GM23248 (cell line): ENCODE data around the gene CERK.

- RAMPAGE, long total RNA = no peak
Measured at GRCh38 chr22:46500196-46500758, 37.1 kb downstream of the CELSR1 start.

DNA sequence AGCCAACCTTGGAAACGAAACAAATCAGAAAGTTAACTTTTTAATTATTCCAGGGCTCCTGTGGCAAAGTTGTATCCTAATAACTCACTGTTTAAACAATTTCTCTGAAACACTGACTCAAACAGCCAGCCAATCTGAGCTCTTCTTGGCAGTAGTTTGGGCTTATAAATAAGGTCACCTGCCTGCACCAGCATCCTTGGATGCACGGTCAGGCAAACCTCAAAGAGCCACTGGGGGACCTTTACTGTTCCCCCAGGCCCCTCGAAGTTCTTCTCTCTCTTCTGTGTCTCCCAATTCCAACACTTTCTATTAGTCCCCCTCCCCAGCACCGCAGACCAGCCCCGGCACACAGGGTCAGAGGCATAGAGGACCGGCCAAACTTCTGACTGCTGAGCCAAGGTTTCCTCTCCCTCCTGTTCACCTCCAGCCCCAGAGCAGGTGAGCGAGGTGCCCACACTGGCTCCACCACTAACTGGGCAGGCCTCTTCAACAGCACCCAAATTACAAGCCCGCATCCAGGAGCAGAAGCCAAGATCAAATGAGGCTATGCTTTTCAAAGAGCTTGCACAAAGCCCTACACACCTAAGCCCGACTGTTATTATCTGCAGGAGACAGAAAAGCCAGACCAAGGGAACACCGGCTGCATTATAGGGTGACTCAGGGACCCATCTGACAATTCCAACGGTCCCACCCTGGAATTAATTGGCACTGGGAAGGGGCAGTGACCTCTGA lies 4.7 kb downstream of the CELSR1 start:
- RAMPAGE, long total RNA = no peak

- RAMPAGE, long total RNA = no peak
Measured at GRCh38 chr22:46536844-46537304, 546 bp downstream of the CELSR1 start.

- RAMPAGE, long total RNA = no peak
Measured at GRCh38 chr22:46563720-46564078, 26.3 kb upstream of the CELSR1 start.

- RAMPAGE, long total RNA = no peak
Measured at GRCh38 chr22:46579756-46580279, 40.4 kb upstream of the GRAMD4 start.

DNA sequence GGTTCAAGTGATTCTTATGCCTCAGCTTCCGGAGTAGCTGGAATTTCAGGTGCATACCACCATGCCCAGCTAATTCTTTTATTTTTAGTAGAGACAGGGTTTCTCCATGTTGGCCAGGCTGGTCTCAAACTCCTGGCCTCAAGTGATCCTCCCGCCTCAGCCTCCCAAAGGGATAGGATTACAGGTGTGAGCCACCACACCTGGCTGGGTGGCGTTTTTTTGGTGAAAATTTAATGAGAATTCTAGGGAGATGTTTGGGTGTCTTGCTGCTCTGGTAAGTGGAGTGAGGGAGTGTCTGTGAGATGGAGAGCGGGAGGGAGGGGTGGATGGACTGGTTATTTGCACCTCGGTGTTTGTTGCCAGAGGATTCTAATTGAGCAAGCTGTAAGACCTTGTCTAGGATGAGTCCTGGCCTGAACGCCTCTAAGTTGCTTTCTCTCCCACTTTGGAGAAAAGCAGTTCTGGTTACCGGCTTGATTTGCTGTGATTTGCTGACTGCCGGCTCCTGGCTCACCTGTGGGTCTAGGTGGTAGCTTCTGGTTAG lies 22.0 kb upstream of the GRAMD4 start:
- RAMPAGE, long total RNA = no peak

DNA sequence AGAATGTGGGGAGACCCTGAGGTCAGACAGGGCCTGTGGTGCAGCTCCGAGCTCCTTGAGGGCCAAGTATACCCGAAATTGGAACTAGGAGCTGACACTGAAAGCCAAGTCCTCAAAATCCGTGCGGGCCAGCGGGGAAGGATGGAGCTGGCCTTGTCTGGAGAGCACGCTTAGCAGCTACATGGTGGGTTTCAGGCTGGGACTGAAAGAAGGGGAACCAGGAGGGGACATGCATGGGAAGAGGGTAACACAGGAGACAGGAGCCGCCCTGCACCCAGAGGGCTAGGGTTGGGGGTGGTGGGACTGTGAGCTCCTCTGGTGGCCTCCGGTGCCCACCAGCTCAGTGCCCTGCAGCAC lies 21.5 kb upstream of the GRAMD4 start:
- RAMPAGE, long total RNA = no peak

DNA sequence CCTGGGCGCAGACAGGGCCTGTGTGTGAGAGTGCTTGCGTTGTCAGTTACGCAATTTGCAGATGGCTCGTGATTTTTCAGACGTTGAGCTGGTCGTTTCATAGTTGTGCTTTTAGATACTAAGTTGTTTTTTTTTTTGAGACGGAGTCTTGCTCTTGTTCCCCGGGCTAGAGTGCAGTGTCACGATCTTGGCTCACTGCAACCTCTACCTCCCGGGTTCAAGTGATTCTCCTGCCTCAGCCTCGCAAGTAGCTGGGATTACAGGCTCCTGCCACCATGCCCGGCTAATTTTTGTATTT lies 21.0 kb upstream of the GRAMD4 start:
- RAMPAGE, long total RNA = no peak

DNA sequence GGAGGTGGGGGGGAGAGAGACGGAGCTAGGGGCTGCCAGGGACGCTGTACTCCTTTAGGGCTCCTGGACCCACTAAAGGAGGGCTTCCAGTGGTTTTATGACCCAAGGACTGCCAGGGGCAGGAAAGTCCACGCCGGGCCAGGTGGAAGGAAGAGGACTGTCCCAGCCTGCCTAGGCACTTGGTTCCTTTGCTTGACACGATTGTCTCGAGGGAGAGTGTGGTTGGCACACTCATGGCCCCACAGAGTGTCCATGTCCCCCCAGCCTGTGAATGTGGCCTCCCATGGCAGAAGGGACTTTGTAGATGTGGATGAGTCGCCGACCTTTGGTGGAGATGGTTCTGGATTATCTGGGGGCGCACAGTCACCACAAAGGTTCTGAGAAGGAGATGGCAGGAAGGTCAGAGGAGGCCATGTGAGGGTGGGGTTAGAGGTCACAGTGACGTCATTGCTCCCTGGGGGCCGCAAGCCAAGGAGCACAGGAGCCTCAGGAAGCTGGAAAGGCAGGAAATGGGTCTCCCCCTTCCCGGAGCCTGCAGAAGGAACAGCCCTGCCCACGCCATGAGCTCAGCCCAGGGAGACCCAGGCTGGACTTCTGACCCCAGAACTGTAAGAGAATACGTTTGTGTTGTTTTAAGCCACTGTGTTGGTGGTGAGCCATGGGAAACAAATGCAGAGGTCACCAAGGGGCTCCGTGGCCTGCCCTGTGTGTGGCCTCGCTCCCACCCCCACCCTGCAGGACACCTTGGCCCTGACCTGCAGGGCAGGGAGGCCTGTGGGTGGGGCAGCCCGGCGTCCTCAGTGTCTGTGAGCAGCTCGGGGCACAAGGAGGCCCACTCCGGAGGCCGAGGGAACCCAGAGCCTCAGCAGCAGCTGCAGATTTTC lies 31.9 kb downstream of the GRAMD4 start:
- RAMPAGE, long total RNA = no peak

GRCh38 chr22:46652726-46653315 lies 32.6 kb downstream of the GRAMD4 start:
- RAMPAGE, long total RNA = no peak

- RAMPAGE, long total RNA = no peak
Measured at GRCh38 chr22:46661209-46662041, 41.2 kb downstream of the GRAMD4 start.

DNA sequence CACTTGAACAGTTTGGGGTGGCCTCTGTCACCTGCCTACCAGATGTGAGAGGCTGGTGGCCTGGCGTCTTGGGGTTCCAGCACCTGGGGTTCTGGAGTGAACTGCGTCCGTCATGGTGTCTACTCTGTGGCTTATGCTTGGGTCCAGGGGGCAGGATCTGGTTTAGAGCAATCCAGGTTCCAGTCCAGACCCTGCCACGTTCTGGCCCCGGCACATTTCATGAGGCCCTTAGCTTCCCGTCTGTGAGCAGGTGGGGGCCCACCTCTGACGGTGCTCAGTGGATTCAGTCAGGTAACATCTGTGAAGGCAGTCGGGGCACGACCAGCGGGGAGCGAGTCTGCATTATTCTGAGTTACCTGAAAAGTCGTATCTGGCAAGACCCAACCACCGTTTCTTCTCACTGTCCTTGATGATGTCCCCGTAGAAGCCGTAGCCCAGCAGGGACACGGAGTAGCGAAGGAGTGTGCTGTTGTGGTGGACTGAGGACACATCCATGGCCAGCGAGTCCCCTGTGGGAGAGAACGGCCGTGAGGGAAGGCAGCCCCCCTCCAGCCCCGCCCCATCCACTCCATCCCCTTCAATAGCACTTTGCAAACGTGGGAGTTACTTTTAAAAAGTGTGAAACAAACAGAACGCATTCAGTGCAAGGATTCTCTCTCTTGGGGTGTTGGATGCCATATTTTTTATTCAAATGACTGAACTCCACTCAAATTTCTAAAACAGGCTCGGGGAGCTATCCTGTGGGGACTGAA lies 38.9 kb downstream of the CERK start:
- RAMPAGE, long total RNA = no peak

DNA sequence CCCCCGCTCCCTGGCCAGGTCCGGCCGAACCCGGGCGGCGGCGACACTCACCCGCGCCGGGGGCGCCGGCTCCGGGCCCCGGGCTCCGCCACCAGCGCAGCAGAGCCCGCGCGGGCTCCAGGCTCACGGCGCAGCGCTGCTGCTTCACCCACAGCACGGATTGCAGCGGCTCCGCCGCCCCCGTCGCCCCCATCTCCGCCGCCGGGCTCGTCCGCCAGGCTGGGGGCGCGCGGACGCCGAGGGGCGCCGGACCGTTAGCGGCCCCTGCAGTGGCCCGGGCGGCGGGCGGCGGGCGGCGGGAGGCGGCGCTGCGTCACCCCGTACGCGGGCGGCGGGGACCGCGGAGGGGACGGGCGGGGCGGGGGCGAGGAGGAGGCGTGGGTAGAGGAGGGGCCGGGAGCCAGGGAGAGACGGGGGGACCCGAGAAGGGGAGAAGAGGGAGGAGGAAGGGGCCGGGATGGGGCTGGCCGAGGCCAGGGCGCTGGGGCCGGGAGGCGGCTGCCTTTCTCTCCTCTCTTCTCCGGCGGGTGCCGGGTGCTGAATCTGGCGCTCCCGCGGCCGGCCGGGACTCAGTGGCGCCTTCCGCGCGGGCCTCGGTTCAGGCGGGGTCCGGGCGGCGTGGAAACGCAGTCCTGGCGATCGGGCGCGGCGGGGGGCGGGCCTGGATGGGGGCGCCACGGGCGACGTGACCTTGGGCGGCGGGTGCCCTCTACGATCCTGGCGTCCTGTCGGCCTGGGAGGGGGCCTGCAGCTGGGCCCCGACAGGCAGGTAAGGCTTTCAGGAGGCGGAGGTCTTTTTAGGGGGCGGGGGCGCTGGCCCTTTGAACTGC lies at the start of gene CERK:
Gene CERK, minus strand, starts transcription at position 297 of the 830 bp plus-strand sequence.
- RAMPAGE, long total RNA = no peak

- RAMPAGE, long total RNA = no peak
Measured at GRCh38 chr22:46744409-46744983, 6.4 kb upstream of the CERK start.

DNA sequence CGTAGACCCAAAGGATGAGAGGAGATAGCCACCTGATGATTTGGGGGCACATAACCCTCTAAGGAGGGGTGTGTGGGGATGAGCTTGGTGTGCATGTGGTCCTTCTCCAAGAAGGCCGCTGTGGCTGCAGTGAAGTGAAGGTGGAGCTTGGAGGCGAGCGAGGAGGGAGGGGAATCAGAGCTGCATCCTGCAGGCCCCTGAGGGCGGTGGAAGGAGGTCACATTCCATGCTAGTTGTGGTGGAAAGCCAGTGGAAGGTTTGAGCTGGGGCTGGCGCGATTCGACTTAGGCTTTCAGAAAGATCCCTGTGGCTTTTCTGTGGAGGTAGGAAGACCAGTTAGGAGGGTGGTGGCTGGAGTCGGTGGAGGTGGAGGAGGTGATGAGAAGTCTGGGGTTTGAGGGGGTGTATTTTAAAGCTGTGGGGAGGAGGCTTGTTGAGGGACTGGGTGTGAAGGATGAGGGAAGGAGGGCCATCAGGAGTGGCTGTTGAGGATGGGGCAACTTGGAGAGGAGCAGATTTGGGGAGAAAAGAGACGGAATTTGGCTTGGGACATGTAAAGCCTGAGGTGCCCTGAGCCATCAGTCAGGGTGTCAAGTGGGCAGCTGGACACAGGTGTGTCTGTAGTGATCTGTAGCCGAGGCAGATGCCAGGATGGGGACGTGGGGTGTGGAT lies 62.0 kb downstream of the TBC1D22A start:
- RAMPAGE, long total RNA = no peak

- RAMPAGE, long total RNA = no peak
Measured at GRCh38 chr22:46830355-46831139, 68.1 kb downstream of the TBC1D22A start.

- RAMPAGE, long total RNA = no peak
Measured at GRCh38 chr22:46915945-46916891, 153.8 kb downstream of the TBC1D22A start.

- RAMPAGE, long total RNA = no peak
Measured at GRCh38 chr22:46934798-46935340, 172.4 kb downstream of the TBC1D22A start.

DNA sequence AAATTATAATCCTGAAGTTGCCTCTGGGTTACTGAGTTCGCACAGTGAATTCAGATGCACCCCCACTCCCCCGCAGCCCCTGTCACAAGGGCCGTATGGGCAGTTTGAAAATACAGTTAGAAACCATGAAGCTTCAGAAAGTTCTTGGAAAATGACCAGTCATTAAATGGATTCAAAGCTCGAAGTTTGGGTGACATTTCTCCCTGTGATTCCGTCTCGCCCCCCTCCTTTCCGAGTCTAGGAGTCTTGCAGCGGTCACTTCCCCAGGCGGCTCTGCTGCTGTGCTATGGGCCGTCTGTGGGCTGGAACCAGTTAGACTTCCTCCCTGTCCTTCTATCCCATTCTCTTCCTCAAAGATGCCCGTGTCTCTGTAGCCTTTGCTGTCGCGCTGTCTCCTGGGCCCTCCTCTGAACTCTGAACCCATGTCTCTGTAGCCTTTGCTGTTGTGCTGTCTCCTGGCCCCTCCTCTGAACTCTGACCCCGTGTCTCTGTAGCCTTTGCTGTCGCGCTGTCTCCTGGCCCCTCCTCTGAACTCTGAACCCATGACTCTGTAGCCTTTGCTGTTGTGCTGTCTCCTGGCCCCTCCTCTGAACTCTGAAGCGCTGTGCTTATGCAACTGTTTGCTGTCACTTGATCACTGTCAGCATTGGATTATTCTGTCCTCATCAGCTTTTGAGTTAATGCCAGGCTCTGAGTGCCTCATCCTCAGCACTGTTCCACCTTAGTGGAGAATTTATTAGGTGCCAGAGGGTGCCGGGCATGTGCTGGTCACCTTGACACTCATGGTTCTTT lies 173.1 kb downstream of the TBC1D22A start:
- RAMPAGE, long total RNA = no peak

DNA sequence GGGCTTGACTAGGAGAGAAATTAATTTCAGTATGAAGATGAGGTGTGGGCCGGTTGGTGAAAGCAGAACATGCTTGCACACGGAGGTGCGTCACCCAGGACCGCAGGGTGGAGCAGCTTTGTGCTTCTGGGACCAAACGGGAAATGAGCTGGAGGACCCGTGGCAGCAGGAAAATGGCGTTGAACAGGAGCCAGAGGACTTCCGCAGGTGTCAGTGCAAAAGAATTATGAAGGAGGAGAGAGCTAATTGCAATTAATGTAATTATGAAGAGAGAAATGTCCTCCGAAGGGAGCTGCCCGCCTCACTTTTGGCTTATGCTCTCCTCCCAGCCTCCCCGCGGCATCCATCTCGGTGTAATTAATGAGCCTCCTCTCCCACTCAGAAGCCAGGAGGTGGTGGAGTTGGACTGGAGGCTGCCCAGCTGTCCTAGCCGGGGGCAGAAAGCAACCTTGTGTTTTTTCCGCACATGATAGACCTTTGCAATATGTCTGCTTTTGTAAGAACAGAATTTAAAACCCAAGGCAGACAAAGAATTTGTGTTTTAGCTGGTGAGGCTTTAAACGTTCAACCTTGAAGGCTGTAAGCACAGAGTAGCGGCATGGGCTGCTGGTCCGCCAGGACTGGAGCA lies 180.5 kb downstream of the TBC1D22A start:
- RAMPAGE, long total RNA = no peak